Heart (tissue), 3 donors: ENCODE results near the genes KBTBD7 and DGKH.

GRCh38 chr13:40599299-40599687, 67.1 kb downstream of the FOXO1 start:
- RAMPAGE, long total RNA, 2 experiments = no peak in any of the 2 experiments

DNA sequence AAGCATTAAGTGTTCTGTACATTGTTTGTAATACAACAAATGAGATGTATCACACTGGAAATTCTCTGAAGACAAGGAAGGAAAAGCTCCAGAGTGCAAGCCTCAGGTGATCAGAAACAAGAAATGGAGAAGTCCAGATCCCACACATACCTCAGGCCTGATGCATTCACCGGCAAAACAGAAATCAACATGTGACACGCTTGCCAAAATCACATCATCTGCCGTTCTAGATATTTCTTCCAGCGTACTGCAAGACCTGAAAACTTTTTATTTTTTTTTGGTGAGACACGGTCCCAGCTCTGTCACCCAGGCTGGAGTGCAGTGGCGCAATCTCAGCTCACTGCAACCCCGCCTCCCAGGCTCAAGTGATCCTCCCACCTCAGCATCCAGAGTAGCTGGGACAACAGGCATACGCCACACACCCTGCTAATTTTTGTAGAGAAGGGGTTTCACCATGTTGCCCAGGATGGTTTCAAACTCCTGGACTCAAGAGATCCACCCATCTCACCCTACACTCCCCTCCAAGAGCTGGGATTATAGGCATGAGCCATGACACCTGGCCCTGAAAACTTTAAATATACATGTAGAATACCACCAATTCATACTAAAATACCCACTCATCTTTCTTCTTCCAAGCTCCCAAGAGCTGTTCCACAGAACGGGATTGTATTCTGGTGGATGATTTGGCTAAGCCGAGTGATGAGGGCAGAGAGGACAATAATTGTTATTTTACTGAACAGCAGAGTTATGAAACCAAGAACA, 48.4 kb downstream of the FOXO1 start:
- RAMPAGE, long total RNA, 2 experiments = no peak in any of the 2 experiments

DNA sequence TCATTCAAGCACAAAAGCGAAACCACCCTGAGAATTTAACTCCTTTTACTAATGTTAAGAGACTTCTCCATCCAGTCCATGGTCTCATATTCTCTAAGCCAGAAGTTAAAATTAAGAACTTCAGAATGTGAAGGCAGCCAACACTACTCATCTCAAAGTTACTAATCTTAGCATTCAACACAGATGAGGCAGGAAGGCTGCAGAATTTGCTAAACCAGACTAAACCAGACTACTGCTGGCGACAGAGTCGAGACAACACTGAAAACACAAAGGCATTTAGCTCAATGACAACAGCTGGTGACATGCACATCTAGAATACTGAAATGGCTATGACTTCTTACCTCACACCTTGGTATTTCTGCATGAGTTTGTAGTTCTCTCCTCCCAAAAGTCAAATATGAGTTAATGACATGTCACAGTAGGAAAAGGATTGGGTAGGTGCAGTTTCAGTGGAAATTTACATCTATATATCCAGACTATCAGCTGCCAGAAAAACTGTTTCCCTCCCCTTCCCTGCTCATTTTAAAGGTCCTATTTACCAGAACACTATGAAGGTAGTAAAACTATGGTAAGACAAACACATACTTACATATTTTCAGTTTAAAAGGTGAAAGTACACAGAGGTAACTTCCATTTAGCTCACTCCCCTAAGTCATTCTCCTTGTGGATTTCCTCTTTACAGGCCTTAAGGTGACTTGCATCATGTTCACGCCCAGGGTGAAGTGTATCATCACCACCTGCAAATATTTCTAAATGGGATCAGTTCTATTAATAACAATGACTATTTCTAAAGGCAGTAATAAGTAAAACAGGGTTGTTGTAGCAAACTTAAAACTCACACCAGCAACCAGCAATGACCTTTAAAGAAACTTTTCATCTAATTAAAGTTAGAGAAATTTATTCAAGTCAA, 21.4 kb downstream of the FOXO1 start:
- RAMPAGE, long total RNA, 2 experiments = no peak in any of the 2 experiments

GRCh38 chr13:40649034-40649865, 17.2 kb downstream of the FOXO1 start:
- RAMPAGE, long total RNA, 2 experiments = no peak in any of the 2 experiments

- RAMPAGE, long total RNA, 2 experiments = no peak in any of the 2 experiments
These were observed 714 bp upstream of the SLC25A15 start for GRCh38 chr13:40788692-40789102.

- RAMPAGE, long total RNA, 2 experiments = no peak in any of the 2 experiments
These were observed 37.3 kb downstream of the ELF1 start for GRCh38 chr13:40981775-40982340.

GRCh38 chr13:40982341-40983198, 36.5 kb downstream of the ELF1 start:
- RAMPAGE, long total RNA, 2 experiments = no peak in any of the 2 experiments

GRCh38 chr13:40994709-40995658, 24.1 kb downstream of the ELF1 start:
- RAMPAGE, long total RNA, 2 experiments = no peak in any of the 2 experiments

- RAMPAGE, long total RNA, 2 experiments = no peak in any of the 2 experiments
These were observed 19.6 kb downstream of the ELF1 start for GRCh38 chr13:40999346-41000031.

GRCh38 chr13:41034876-41035371, 15.8 kb upstream of the ELF1 start:
- RAMPAGE, long total RNA, 2 experiments = no peak in any of the 2 experiments

GRCh38 chr13:41193835-41194930, at the start of gene KBTBD7:
TSS of gene KBTBD7 (minus strand) at chr13:41194569.
- RAMPAGE, long total RNA, 2 experiments = no peak in any of the 2 experiments

- RAMPAGE, long total RNA, 2 experiments = no peak in any of the 2 experiments
These were observed 1.6 kb upstream of the RGCC start for GRCh38 chr13:41455740-41456143.

DNA sequence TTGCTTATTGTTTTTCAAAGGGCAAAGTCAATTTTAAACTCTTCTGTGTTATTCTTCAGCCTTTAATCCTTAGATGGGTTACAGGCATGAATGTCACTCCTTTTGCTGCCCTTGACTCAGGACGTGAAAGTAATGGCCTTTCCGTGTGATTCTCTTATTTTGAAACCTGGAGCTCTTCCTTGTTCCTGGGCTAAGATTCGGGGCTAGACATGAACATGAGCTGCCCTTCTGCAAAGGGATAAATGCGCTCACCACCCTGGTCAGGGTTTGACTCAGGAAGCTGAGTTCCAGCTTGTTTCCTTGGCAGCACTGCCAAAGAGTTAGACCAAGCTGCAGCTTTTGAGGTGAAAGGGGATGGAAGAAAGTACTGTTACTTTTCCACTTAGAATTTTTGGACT, 2.0 kb downstream of the RGCC start:
- RAMPAGE, long total RNA, 2 experiments = no peak in any of the 2 experiments

GRCh38 chr13:41459702-41460379, 2.5 kb downstream of the RGCC start:
- RAMPAGE, long total RNA, 2 experiments = no peak in any of the 2 experiments

- RAMPAGE, long total RNA, 2 experiments = start-site peak on the plus strand in 1 of 2 experiments, at chr13:41547800-41547878 at its widest, 8 reads per replicate
These were observed 90.0 kb downstream of the RGCC start for GRCh38 chr13:41547063-41548012.

DNA sequence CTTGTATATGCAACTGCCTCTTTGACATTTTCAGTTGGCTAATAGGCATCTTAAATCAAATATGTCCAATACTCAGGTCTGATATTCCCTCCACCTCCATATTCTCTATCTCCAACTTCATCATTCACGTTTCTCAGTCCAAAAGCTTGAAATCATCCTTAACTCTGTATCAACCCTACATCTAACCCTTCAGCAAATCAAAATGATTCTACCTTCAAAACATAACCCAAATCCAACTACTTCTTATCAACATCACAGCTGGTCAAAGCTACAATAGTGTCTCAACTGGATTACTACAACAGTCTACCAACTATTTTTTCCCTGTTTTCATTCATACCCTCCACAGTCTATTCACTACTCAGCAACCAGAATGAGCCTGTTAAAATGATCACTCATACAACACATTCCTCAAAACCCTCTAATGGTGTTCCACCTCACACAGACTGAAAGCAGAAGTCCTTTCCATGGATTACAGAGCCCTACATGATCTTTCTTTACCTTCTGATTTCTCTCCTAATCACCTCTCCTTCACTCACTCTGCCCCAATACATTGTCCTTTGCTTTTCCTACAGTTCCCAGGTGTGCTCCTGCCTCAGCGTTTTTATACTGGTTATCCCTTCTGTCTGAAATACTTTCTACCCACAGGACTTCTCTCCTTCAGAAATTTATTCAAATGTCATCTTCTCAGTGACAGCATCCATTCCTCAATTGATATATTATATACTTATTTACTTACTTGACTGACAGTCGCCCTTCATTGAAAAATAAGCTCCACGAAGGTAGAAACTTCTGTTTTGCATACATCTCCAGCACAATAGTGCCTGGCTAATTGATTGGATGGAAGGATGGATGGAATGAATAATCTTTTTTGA, 84.8 kb downstream of the VWA8 start:
- RAMPAGE, long total RNA, 2 experiments = no peak in any of the 2 experiments

DNA sequence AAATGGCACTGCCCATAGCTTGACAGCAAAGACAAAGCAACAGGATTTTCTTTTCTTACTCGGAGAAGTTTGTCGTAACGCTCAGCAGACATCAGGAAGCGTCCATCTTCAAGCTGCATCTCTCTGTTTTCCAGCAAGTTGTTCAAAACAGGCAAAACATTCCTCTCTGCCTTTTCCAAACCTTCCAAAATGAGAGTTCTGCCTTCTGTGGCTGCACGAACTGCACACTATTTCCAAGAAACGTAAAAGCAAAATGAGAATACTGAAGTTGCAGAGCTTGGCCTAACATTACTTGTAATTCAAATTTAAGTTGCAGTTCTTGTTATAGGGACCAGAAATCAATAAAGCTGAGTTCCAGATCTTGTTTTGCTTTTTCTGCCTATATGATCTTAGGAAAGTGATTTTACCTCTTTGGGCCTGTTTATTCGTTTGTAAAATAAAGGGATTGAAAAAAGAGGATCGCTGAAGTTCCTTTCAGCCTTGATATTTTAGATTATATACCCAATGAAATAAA, 69.5 kb downstream of the VWA8 start:
- RAMPAGE, long total RNA, 2 experiments = no peak in any of the 2 experiments

DNA sequence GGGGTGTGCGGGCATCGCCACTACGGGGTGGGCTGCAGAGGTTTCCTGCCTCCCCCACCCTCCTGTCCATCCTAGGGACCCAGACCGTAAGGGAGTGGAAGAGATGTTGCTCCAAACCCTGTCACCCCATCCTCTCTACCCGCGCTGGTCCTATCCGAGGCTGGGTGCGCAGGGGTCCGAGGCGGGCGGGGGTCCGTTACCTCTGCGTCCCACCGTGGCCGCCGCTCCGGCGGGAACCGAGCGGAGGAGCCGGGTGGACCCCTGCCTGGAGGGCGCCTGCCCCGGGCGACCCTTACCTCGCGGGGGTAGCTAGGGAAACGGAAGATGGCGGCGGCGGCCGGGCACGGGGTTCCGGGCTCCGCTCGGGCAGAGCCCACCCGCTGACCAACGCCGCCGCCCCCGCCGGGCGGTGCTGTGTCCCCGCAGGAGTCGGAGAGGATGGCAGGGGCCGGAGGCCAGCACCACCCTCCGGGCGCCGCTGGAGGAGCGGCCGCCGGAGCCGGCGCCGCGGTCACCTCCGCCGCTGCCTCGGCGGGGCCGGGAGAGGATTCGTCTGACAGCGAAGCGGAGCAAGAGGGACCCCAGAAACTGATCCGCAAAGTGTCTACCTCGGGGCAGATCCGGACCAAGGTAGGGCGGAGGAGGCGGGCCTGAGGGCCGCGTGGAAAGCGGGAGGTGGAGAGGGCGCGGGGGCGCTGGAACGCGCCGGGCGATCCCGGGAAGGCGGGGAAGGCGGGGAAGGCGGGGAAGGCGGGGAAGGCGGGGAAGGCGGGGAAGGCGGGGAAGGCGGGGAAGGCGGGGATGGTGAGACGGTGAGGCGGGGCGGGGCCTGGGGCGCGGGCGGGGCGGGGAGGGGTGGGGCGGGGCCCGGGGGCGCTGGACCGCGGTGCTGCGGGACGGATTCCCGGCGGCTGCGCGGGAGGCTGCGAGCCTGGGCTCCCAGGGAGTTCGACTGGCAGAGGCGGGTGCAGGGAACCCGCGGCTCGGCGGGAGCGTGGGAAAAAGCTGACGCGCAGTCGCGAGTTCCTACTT, at the start of gene DGKH:
DGKH (plus strand) TSS at position 313 of the 1,032 bp plus-strand sequence.
- RAMPAGE, long total RNA, 2 experiments = no peak in any of the 2 experiments

DNA sequence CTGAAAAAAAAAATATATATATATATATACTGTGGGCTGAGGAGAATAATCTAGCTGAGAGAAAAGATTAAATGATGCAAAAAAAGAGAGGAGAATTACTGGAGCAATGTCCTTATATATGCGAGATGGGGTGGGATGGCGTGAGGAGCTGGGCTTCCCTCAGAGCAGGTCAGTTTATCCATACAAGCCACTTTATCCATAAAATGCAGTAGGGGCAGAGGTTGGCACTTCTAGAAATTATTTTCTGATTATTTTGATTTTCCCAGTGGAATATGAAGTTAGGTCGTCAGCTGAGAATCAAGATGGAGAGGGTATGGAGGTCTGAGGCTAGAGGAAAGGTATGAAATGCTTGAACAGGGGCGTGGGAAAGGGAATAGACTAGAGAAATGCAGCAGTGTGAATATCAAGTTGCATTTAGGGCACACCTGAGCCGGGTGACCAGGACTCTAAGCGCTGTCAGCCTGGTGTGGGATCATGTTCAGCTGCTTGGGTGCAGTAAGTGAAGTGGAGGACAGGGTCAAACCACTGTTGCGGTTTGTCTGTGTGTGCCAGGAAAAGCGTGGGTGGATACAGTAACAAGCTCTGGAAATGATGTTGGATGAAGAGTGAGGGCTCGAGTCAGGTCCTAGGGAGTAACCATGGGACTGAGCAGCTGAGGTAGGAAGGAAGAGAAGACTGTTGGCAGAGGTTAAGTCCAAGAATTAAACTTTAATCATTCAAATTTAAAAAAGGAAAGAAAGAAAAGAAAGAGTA, 15.7 kb downstream of the DGKH start:
- RAMPAGE, long total RNA, 2 experiments = no peak in any of the 2 experiments

DNA sequence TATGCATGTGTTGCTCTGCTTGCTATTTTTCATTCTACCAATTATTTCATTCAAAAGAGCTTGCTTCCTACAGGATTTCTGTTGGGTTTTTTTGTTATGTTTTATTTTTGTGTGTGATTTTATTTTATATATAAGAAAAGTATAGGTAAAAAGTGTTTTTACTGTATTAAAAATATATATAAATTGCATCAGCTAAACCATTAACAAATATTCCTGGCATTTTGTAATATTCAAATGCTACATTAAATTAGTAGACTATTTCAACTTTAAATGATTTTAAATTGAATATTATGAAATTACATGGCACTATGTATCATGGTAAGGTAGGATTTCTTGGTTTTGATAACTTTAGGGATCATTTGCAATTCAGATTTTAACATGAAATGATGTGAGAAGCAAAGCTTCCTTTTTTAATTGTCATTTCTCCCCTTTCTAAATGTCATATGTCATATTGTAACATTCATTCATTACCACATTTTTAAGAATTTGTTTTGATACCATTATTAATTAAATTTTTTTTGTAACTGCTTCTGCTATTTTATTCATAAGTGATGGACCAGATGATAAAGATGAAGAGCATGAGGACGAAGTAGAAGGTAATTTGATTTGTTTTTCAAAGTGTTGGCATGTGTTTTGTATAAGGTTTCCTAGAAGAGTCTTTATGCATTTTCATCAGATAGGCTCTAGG, 41.5 kb downstream of the AKAP11 start:
- RAMPAGE, long total RNA, 2 experiments = no peak in any of the 2 experiments